Neural cell (in vitro differentiated cells): ENCODE measurements around the genes TDRKH, RORC, LCE3E, LCE3C, LCE7A and LELP1.

GRCh38 chr1:151547031-151548000 is 7.2 kb downstream of the TUFT1 start:
- RAMPAGE, long total RNA, result no peak

DNA sequence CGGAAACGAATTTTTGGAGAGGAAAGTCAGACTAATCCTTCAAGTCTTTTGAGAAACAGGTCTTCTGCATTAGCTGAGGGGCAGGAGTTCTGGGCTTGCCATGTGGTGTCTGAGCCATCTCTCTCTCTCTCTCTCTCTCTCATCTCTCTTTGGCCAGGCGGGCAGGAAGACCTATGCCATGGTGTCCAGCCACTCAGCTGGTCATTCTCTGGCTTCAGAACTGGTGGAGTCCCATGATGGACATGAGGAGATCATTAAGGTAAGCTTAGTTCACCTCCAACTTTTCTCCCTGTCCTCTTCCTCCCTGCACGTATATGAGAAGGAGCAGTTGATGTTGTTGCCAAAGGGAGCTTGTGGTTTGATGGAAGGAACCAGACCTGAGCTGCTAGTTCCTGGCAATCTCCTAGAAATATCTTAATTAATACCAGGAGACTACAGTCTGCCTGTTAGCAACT is 22.3 kb downstream of the TUFT1 start:
- RAMPAGE, long total RNA, result no peak

DNA sequence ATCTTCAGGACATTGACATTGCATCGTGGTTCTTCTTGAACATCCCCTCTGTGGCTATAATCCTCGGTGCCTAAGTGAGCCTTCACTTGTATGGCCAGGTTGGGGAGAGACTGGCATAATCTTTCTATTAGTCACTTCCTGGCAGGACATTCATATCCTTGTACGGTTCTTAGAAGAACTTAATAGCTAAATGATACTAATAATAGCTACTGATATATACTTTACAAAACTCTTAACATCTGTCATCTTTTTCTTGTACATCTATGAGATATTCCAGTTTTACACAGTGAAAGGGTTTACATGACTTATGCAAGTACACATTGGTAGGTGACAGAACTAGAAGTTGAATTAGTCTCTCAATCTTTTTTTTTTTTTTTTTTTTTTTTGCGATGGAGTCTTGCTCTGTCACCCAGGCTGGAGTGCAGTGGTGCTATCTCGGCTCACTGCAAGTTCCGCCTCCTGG is 35.7 kb downstream of the CELF3 start:
- RAMPAGE, long total RNA, result no peak

DNA sequence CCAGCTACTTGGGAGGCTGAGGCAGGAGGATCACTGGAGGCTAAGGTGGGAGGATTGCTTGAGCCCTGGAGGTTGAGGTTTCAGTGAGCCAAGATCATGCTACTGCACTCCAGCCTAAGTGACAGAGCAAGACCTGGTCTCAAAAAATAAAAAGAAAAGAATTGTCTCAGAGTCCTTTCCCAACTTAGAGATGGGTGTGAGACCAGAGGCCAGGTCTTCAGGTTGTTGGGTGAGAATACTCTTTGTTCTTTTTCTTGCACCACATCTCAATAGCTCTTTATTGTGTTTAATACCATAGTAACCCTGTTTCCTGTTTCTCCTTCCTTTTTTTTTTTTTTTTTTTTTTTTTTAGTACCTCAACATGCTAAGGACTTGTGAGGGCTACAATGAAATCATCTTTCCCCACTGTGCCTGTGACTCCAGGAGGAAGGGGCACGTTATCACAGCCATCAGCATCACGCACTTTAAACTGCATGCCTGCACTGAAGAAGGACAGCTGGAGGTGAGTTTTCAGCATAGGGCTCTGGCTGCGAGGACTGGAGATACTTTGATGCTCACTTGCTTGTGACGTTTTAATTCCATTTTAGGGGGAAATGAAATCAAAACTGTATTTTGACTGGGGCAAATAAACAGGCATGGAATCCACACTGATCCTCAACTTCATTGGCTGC is 24.4 kb downstream of the CELF3 start:
- RAMPAGE, long total RNA, result no peak

DNA sequence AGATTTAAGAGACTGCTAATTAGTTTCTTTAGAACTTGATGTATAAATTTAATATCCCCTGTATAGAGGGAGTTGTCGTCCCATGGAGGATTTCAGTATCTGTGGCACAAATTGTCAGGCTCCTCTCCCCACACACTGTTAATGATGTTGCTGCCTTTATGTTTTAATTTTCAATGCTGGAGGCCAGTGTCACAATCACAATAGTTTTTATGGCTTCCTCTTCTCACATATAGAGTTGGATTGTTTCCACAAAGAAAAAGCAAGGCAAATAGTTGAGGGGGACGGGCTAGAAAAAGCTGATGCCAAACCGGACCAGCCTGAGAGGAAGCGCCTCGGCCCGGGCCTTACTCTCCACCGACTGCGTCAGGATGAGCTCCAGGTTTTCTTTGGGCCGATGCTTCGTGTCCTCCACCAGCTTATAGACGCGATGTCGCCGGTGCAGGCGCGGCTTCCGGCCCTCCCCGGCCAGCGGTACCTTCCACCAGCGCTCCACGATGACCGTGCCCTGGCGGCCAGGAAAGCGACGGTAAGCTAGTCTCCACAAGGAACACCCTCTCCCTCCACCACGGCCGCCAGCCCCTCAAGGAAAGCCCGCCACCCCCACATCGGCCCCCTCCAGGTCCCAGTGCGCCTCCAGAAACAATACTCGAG is 529 bp downstream of the MRPL9 start:
- RAMPAGE, long total RNA, result no peak

DNA sequence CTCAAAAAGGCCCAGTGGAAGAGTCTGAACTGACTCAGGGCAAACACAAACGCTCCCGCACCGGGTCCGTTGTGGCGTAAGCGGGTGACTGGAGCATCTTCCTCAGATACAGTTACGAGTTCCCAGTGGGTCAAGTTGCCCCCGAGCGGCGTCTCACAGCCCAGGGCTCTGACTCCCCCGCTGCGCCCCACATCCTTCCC is 321 bp downstream of the TDRKH start:
- RAMPAGE, long total RNA, result no peak

DNA sequence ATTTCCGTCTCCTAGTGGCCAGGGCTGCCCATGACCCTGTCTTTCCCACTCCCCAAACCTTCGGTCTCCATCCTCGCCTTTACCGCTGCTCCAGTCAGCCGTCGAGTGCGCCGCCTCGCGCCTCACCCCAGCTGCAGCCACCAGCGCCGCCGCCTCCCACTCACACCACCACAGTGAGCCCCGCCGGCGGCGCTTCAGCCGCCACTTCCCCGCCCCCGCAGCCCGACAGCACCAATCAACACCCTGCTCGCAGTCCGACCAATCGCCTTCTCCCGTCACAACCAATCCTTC is at the start of gene TDRKH:
TSS of gene TDRKH (minus strand) at position 179 of the 291 bp plus-strand sequence.
- RAMPAGE, long total RNA, result start-site peak on the minus strand centred at position 139 of the sequence, 64 bp wide, 621 and 161 reads in 2 replicates

DNA sequence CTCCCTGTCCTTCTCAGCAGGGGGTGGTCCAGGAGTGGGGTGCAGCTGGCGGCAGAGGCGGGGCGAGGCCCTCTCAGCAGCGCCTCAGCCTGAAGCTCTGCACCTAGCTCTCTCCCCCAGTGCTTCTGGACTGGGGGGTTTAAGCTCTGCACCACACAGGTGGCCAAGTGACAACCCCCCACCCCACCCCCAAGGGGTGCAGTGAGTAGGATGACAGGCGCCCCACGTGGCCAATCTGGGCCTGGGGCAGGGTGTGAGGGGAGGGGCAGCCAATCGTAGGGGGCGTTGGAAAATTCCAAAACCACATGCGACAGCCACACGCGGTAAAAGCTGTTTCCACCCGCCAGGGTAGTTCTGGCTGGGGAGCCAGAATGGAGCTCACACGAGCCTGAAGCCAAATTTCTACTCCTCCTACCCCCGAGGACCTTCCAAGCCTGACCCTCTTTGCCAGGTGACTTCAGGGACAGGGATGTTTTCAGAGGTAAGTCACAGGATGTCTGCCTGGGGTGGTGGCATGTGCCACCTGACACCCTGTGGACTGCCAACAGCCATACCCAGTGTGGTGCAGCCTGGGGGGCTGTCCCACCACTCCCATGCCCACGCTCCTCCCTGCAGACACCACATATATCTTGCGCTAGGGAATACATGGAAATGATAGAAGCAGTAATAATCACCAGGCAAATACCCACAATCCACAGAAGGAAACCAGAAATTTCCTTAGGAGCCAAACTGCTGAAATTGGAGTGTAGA is 5.5 kb downstream of the RORC start:
- RAMPAGE, long total RNA, result no peak

DNA sequence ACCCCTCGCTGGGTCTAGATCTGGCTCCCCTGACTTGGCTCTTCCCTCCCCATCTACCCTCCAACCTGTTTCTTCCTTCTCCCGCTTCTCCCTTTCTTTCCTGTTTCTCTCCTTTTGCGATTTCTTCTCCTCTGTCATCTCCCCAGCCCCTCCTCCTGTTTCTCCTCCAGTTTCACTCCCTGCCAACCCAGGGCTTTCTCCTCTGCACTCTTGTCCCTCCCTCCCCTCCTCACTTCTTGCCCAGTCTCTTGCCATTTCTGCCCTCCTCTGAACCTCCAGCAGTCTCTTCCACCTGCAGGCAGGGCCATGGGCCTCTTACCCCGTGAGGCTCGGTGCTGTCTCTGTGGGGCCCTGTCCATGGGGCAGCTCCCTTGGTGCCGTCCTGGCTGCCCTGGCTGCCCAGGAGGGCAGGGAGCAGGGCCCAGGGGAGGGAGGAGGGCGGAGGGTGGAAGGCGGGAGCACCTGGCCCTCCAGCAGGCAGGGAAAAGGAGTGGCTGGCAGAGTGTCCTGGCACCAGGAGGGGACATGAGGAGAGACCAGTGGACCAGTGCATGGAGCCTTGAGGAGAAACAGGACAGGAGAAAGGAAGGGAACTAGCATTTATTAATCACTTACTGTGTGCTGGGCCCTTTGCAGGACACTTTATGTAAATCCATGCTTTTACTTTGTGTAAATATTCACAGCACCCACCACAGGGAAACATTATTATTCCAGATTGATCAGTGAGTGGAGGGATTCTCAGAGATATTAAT is at the start of gene RORC:
TSS of gene RORC (minus strand) at position 397 of the 752 bp plus-strand sequence.
- RAMPAGE, long total RNA, result no peak

GRCh38 chr1:151838983-151839338 is 659 bp downstream of the C2CD4D start:
- RAMPAGE, long total RNA, result no peak

GRCh38 chr1:151944188-151945531 is 35.3 kb upstream of the THEM4 start:
- RAMPAGE, long total RNA, result no peak

DNA sequence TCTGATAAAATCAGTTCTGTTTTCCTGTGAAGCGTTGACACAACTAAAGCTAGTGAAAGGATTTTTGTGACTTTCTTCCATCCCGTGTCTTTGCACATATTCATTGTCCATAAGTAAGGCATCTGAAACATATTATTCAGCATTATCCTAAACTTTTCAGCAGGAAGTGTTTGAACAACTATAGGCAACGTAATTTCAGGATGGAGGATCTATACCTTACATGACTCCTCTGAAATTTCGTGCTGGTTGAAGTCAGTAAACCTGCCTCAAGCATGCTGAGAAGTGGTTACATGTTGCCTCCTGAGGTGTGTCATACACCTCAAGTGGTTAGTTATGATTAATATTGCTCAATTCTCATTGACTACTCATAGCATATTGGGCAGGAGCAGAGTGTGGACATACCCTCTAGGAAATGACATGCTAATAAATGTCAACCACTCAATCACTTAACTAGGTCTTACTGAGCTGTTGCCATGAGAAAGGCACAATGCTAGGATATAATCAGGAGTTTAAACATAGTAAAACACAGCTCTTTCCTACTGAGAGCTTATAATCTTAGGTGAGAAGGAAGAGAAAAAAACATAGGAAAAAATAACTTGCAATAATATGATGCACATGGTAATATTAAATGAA is 37.0 kb upstream of the THEM4 start:
- RAMPAGE, long total RNA, result no peak

- RAMPAGE, long total RNA, result no peak
These were observed 7.8 kb downstream of the S100A11 start for GRCh38 chr1:152028951-152029539.

DNA sequence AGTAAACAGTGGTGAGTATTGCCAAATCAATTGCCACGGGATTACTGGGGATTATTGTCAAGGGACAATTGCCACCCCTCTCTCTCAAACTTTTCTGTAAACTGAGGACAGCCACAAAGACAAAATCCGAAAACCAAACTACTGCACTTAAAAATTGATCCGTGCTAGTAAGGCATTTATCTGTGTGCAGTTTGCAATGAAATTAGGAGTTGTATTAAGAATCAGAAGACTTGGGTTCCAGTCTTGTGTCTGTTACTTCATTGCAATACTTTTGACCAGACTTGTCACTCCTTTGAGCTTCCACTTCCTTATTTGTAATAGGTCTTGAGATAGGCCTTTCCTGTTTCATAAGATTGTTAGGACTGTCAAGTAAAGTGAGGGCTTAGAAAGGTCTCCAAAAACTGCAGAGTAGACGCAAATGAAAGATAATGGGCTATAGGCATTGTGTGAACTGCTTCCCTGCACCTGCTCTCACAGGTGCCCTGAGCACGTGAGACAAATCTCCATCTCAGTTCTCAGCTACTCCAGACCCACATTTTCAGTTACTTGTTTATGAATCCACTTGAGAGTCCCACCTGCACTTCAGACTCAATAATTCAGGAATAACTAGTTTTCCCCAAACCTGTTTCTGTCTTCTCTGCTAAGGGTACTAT is 1.4 kb upstream of the S100A11 start:
- RAMPAGE, long total RNA, result no peak

DNA sequence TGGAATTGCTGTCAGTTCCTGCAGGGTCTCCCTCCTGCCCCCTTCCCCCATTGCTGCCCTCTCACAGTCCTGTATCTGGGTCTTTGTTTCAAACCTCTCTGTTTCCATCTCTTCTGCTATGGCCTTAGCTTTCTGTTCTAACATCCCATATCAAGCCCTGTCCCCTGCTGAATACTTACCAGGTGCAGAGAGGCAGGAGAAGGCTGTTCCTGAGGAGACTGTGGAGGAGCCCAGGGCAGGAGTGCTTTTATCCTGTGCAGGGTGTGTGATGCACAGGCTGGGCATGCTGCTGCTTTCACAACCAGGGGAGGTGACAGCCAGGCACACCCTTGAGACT is at the start of gene LCE3E:
TSS of gene LCE3E (minus strand) at position 222 of the 337 bp plus-strand sequence.
- RAMPAGE, long total RNA, result no peak

GRCh38 chr1:152599869-152600520 is at the start of gene LCE3C:
TSS of gene LCE3C (plus strand) at chr1:152600234.
- RAMPAGE, long total RNA, result no peak

GRCh38 chr1:152718421-152718804 is 909 bp upstream of the C1orf68 start:
- RAMPAGE, long total RNA, result no peak

DNA sequence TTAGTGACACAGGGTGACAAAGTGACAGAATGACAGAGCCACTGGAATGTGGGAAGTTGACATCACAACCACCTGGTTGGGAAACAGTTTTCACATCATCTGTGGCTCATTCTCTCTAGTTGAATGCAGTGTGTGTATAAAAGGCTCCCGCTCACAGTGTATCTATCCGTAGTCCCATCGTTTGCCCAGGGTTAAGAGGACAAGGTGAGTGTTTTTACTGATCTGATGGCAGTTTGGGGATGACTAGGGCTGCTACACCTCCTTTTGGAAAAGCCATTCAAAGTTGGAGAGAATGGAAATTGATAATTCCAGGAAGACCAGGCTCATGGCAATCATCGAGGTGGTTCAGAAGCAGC is at the start of gene LCE7A:
TSS of gene LCE7A (plus strand) at position 169 of the 356 bp plus-strand sequence.
- RAMPAGE, long total RNA, result no peak

DNA sequence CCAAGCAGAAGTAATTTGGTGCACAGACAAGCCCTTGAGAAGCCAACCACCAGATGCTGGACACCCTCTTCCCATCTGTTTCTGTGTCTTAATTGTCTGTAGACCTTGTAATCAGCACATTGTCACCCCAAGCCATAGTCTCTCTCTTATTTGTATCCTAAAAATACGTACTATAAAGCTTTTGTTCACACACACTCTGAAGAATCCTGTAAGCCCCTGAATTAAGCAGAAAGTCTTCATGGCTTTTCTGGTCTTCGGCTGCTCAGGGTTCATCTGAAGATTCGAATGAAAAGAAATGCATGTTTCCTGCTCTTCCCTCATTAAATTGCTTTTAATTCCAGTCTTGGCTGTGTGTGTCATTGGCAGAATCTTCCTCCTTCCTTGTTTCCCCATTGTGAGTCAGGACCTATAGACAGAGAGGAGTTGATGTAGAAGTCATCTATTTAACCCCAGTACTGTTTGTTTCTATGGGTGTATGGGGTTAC is 2.0 kb downstream of the SPRR3 start:
- RAMPAGE, long total RNA, result no peak

DNA sequence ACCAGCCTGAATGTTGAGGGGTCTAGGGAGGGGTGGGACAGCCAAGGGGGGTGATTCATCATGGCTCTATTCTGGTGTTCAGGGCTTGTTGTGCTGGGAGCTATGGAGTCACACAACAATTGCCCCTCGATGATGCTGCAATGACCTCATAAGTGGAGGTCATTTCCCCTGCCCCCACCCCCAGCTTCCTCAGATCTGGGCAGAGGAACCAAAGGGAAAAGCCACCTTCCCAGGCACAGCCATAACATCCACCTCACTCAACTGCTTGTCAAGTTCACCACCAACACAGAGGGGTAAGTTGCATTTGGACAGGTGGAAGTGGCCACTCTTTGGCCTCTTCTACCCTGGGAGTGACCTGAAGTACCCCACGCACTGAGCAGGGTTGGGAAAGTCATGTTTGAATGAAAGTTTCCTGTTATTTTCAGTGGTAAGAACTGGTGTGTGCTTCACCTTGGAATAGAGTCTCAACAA is at the start of gene LELP1:
TSS of gene LELP1 (plus strand) at position 192 of the 471 bp plus-strand sequence.
- RAMPAGE, long total RNA, result no peak